Measurements from ENCODE around the gene TFAP2A.

DNA sequence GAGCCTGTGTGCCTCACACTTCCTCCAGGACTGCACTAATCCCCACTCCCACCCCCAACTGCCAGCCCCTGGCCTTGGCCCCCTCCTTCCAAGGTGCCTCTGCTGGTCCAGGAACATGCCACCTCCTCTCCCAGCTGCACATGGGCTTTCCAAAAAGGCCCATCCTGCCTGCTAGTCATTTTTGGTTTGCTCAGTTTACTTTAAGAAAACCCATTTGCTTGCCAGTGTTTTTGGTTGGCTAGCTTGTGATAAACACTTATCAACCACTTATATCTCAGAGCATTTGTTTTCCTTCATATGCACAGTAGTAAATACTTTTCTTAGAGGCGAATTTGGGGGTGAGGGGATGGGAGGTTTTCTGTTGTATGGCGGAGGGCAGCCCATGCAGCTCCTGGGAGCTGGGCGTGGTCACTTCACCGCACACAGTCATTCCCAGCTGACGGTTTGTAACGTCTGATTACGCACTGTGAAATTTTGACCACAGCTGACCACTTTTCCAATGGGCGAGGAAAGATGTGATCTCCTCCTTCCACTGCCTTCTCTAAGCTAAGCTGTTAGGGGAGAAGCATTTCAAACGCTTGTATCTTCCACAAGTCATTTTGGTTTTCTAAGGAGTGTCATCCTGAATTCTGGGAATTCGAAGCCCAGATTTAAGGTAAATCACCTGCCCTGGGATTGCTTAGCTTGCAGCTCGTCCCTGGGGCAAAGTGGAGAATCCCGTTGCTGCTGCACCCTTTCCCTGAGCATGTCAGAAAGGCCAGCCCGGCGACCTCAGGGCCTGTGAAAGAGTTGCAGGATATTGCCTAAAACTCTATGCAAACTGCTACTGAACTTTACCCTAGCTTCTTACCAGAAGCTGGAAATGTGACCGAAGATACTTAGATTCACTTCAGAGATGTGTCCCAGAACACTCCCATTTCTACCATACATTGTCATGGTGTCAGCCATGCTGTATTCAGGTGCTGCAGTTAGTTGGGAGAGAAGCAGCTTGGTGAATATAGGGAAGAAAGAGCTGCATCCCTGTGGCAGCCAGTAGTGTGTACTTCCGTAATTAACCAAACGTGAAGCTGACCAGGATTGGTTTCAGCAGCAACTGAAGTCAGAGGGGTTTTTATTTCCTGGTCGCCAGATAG, 58.7 kb downstream of the RREB1 start:
- PRO-cap, result no peak

DNA sequence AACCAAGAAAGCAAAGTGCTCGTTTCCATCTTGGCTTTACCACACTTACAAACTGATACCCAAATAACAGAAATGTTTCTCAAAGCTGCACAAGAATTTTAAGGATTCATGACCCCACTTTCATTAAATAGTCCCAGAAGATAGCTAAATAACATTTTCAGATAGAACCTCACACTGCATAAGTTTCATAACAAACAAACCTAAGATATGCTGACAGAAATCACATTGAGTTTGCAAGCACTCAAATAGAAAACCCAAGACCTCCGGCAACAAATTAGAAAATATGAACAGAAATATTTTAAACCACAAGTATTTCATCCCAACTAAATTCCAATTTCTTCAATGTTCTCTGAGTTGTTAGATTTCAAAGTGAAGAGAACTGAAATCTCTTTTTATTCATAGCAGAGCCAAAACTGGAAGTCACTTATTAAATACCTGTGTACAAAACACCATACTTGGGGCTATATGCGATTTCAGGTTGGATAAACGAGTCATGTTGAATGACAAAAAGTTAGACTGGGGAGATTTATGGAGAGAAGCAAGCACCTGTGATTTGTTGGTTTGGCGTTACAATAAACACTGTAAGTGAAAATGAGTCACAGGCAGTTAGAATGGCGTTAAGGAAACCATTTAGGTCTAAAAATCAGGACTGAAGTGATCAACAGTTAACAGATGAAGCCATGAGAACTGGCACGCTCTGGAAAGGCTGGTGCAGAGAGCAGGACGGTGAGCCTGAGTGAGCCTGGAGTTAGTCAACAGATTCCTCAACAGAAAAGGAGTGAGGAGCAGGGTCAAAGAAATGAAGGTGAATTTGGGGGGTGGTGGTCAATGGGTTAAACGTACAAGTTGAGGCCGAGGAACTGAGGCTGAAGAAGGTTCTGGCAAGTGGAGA, 31.5 kb downstream of the SSR1 start:
- PRO-cap, result no peak

- PRO-cap, result no peak
These were observed 1.1 kb upstream of the DSP start for GRCh38 chr6:7540359-7540877.

DNA sequence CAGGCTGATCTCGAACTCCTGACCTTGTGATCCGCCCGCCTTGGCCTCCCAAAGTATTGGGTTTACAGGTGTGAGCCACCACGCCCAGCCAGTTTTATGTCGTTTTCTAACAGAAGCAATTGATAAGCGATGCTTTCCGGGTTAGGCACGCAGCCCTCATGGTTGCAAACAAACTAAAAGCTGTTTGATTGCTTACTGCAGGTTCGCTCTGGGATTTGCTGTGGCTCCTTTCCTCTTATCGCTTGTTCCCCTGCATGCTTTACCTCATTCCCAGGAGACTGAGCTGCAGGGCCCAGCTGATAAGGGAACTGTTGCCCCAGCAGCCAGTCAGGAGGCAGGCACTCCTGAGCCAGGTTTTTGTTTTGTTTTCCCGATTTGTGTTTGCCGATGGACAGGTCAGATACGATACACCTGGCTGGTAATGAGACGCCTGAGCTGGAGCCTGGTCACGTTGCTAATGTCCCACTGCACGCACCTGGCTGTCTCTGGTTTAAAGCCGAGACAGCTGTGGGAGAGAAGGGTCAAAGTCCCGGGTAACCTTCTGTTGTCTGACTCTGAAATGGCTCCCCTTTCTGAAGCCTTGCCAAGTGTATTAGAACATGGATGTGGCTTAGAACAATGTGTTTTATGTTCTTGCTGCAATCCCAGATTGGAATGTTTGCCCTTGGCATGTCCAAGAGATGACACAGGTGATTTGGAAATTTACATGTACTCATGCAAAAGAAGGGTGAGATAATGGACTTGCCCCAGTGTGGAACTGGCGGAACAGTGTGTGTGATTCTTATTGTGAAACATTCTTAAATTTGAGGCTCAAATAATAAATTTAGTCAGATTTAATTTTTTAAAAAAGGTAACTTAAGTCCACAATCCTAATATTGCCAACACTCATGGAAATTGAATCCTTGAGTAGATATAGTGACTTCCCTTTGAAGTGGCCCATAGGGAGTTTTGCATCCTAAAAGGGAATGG, 20.0 kb downstream of the DSP start:
- PRO-cap, result unidirectional peak, plus-strand start at position 132 of the sequence; bidirectional peak, plus-strand start at position 521 of the sequence, minus-strand start at position 467 of the sequence

- PRO-cap, result no peak
These were observed 27.7 kb upstream of the BMP6 start for GRCh38 chr6:7698163-7698717.

DNA sequence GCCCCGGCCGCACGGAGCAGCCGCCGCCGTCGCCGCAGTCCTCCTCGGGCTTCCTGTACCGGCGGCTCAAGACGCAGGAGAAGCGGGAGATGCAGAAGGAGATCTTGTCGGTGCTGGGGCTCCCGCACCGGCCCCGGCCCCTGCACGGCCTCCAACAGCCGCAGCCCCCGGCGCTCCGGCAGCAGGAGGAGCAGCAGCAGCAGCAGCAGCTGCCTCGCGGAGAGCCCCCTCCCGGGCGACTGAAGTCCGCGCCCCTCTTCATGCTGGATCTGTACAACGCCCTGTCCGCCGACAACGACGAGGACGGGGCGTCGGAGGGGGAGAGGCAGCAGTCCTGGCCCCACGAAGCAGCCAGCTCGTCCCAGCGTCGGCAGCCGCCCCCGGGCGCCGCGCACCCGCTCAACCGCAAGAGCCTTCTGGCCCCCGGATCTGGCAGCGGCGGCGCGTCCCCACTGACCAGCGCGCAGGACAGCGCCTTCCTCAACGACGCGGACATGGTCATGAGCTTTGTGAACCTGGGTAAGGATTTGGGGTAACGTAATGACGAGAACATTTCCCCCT, 1.3 kb downstream of the BMP6 start:
- PRO-cap, result no peak

GRCh38 chr6:7891552-7892135, 18.9 kb downstream of the TXNDC5 start:
- PRO-cap, result no peak

DNA sequence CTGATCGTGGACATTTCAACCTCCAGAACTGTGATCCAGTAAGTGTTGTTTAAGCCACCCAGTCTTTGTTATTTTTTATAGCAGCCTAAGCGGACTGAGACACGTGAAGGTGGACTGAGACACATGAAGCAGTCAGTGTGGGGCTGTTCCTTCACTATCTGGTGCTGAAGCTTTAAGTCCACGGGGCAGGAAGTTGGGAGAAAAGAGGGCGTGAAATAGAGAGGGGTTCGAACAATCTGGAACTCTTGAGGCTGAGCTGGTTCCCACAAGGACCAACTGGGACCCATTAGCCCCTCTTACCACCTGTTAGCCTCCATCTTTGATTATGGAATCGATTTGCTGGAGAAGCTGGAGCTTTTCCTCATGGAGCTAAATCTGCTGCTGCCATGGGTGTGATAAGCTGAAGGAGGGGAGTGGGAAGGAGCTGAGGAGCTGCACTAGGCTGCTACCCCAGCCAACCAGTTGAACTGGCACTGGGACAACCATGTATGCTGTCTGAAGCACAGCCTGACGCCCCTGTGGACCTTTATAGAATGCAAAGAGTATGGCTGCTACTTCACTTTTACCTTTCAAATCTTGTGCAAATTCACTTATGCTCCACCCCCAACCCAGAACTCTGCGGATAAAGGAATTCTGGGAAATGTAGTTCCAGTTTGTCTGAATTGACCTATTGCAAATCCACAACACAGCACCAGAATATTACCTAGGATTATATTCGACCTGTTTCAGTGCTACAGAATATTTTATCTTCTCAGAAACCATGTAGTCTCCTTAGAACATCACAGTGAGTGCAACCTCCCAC, 217.2 kb upstream of the SLC35B3 start:
- PRO-cap, result no peak

GRCh38 chr6:8667086-8667513, 231.8 kb upstream of the SLC35B3 start:
- PRO-cap, result no peak

DNA sequence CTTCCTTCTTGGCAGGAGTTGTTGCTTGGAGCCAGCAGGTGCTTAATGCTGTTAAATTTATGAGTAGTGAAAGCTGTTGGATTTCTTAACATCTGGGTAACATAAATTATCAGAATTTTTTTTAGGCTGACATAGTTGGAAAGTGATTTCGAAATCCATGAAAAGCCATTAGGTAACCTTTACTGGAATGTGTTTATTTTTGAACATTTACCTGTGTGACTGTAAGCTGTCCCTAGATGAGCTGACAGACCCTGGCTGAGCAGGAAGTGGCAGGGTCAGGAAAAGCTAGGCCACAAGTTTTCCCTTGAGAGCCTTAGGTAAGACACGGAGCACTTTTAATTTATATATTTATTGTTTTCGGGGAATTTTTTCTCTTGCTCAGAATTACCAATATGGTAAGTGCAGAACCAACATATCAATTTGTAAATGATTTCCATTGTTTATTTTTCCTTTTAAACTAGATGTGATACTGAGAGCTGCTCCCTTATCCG, 470.5 kb upstream of the SLC35B3 start:
- PRO-cap, result no peak

- PRO-cap, result no peak
These were observed 471.4 kb upstream of the SLC35B3 start for GRCh38 chr6:8906681-8907264.

DNA sequence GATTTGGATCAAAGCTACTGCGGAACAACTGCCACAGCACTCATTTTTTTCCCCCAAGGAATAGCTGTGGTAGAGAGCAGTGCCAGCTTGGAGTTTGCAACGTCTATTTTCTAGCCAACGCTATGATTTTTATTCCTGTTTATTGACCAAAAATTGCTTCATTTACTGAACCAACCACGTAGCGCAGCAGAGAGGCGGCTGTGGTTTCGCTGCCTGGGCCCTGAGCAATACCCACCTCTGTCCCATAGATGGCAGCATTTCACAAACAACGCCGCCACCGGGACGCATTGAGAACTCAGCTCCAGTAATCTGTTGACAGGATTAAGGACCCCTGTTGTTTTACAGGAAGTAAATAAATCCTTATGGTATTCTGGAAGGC, 547.7 kb upstream of the SLC35B3 start:
- PRO-cap, result no peak

GRCh38 chr6:9811038-9811436, 603.8 kb downstream of the TFAP2A start:
- PRO-cap, result no peak

DNA sequence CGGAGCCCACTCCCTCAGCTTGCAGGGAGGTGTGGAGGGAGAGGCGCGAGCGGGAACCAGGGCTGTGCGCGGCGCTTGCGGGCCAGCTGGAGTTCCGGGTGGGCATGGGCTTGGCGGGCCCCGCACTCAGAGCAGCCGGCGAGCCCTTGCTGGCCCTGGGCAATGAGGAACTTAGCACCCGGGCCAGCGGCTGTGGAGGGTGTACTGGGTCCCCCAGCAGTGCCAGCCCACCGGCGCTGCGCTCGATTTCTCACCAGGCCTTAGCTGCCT, 243.3 kb downstream of the TFAP2A start:
- PRO-cap, result no peak

DNA sequence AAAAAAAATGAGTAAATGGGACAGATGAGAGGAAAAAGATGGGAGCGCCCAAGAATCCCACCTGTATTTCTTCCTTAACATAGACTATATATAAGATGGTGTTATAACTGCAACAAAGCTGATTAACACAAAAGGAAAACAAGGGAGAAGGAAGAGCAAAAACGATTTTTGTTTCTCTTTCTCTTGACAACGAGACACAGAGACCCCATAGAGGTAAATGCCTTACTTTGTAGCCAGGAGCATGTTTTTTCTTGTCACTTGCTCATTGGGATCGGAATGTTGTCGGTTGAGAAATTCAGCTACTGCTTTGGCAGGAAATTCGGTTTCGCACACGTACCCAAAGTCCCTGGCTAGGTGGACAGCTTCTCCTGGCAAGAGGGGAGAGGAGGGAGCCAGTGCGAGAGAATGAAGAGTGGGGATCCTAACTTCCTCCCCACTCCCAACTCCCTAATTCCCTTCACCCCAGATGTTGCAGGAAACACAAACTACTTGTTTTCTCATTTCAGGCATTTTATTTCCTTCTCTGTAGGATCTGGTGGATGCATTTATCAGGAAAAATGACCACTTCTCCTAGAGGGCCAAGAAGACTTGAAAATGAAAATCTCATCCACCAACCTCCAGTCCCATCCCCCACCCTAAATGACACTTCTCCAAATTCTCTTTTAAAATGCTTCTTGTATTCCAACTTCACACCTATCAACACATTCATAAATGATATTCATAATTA, 14.5 kb downstream of the TFAP2A start:
- PRO-cap, result no peak

DNA sequence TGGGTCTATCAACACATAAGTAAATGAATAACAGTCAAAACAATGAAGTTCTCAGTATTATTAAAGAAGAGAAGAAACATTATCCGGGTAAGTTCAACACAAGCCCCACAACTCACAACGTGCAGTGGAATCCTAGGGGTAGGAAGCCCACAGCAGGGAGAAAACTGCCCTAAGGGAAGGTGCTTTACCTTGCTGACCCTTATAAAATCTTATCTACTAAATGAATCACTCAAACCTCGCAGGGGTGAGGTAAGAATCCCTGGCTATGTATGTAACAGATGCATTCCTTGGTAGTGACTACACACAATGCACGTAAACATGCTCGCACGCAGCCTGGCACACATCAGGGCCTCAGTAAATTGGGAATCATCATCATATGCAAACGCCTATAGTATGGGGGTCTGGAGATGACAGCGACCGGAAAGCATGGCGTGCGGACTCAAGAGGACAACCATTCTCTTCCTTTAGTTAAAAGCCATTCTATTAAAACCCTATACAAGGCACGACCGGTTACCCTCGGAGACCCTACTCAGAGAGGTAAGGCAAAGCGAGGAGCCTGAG, 11.3 kb downstream of the TFAP2A start:
- PRO-cap, result no peak

- PRO-cap, result unidirectional peak, minus-strand start at chr6:10415262
These were observed at the start of gene TFAP2A for GRCh38 chr6:10414554-10415732. Gene TFAP2A (minus strand): TSS chr6:10415074.

GRCh38 chr6:10416763-10417556, 2.1 kb upstream of the TFAP2A start:
- PRO-cap, result no peak

- PRO-cap, result no peak
These were observed 9.6 kb upstream of the GCNT2 start for GRCh38 chr6:10511401-10512017.

DNA sequence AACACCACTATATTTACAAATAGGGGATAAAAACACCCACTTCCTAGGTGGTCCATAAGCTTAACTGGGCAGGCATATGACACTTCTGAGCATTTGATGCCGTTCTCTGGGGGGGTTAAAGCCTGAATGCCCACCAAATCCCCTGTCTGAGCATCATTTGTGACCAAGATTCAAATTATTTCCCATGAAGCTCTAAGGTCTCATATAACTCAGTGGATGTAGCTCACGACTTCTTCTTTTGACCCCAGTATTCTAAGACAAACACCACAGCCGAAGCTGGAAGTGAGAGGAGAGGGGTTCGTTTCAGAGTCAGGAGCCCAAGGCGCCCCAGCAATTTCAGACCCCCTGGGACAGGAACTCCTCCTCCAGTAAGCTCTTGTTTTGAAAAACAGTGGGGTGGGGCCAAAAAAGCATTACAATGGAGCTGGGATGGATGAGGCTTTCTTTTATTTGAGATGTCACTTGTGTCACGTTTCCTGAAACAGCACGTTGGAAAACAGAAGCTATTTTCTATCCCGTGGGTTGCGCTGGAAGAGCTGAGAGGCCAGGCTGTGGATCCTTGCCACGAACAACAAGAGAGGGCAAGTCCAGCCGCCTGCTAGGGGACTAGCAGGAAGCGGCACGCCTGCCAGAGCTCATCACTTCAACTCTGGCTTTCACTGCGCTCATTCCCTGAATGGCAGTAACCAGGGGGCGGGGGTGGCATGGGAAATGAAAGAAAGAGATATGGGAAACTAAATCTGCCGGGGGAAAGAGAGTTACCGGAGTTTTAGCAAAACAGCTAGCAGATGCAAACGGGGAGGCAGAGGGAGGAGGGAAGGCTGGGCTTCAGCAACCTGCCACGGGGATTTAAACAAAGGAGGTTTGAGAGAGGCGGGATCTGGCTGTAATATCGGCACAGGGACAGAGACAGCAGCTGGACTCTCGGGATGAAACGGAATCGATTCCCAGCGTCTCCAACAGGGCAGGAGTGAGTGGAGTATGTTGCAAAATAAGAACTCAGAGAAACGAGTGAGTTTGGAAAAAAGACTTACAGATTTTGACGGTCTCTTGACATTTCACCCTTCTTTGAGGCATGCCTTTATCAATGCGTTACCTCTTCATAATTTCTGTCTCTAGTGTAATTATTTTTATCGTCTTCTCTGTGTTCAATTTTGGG, 34.6 kb downstream of the GCNT2 start:
- PRO-cap, result bidirectional peak, plus-strand start at position 601 of the sequence, minus-strand start at position 573 of the sequence